Karpas-422 (cell line): ENCODE measurements around the gene PPIB.

DNA sequence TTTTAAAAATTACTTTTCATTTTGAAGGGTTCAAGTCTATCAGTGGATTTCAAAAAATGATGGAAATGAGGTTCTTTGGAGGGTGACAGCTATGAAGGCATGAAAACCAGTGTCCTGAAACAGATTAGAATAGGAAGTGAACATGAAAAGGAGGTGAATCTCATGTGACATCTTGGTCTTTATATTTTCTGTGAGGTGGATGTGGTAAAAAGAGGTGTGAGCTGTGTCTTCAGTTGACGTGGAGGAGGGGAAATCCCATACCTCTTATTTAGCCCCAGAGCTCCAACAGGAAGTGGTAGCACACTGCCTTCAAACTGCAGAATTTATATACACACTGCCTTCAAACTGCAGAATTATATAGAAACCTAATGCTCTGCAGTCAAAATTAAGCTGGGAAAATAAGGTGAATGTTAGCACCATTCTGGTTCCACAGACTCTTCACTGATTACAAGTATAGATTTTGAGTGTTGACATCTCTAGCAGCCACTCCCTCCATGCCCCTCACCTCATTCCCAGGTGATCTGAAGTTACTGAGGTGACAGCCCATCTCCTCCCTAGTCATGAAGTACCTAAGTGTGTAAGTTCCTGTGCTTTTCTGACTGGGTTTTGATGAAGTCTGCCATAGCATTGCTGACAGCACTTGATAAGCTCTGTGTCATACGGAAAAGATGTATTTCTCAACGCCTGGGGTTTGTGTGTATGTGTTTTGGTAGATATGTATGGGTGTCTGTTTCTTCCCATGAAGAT lies 2.6 kb downstream of the RAB8B start:
- PRO-cap: no peak
- RAMPAGE, long total RNA: no peak

GRCh38 chr15:63217316-63217532 lies 27.8 kb downstream of the RAB8B start:
- PRO-cap: no peak
- RAMPAGE, long total RNA: no peak

- PRO-cap: no peak
- RAMPAGE, long total RNA: no peak
Measured at GRCh38 chr15:63218959-63219369, 29.6 kb downstream of the RAB8B start.

DNA sequence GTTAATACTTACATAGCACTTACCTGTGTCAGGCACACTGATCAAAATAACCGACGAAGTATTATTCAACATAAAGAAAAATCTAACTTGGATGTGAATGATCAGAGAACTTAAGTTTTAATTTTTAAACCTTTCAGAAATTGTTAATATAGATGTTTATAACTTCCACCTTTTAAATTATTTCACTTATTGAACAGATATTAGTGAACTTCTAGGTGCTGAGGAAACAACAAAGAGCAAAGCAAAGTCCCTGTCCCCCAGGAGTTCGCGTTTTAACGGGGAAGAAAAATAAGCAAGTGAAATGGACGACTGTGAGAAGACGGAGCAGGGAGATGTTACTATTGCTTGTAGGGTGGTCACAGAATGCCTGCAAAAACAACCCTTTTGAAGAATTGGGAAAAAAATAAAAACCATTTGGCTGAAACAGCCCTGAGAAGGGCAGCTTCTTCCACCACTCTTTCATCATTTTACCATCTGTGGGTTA lies 934 bp upstream of the APH1B start:
- PRO-cap: no peak
- RAMPAGE, long total RNA: no peak

- PRO-cap: no peak
- RAMPAGE, long total RNA: no peak
Measured at GRCh38 chr15:63364715-63365296, 16.8 kb downstream of the CA12 start.

- PRO-cap: no peak
- RAMPAGE, long total RNA: no peak
Measured at GRCh38 chr15:63460780-63461734, 43.3 kb upstream of the USP3 start.

- PRO-cap: unidirectional peak, plus-strand start at chr15:63475103
- RAMPAGE, long total RNA: no peak
Measured at GRCh38 chr15:63474829-63475248, 29.6 kb upstream of the USP3 start.

GRCh38 chr15:63539393-63539798 lies 35.0 kb downstream of the USP3 start:
- PRO-cap: no peak
- RAMPAGE, long total RNA: no peak

- PRO-cap: no peak
- RAMPAGE, long total RNA: no peak
Measured at GRCh38 chr15:63596027-63596424, 1.2 kb upstream of the FBXL22 start.

DNA sequence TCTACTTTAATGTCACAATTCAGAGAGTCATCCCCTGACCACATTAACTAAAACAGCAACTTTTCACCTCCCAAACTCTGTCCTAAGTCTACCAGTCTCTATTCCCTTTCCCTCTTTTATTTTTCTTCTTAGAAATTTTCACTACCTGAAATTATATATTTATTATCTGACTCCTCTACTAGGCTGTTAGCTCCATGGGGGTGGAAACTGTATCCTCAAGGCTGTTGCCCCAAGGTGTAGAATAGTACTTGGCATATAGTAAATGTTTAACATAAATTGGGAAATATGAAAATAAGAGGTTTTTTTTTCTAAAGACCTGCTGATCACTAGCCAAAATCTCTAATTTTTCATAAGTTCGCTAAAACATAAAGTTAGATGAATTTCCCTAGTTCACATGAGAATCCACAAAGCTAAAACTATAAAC lies 59.7 kb downstream of the HERC1 start:
- PRO-cap: no peak
- RAMPAGE, long total RNA: no peak

DNA sequence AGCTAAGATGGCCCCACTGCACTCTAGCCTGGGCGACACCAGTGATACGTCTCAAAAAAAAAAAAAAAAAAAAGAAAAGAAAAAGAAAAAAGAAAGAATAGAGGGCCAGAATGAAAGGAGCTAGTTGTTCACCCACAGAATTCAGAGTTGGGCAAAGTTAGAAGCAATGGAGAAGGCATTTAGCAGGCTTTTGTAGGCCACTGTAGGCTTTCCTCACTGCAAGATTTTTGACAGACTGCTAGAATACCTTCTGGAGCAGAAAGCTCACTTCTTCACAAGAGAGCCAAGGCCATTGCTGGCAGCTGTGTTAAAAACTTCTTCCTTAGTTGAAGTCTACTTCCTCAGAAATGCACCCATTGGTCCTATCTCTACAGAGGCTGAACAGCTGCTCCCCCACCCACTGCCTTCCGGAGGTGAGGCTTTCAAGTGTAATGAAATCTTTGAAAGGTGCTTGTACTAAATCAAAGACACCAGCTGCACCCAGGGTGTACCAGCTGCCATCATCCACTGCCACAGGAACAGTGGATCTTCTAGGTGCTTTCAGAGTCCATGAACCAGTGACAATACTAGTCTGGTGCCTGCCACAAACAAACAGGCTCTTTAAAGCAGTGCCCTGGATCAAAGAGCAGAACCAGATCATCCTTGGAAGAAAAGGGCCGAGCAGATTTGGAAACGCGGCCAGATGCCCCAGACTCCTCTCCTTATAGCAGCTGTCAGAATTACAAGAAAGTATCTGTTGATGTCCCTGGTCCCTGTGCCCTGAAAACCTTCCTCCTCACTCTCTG lies 26.4 kb upstream of the HERC1 start:
- PRO-cap: no peak
- RAMPAGE, long total RNA: no peak

DNA sequence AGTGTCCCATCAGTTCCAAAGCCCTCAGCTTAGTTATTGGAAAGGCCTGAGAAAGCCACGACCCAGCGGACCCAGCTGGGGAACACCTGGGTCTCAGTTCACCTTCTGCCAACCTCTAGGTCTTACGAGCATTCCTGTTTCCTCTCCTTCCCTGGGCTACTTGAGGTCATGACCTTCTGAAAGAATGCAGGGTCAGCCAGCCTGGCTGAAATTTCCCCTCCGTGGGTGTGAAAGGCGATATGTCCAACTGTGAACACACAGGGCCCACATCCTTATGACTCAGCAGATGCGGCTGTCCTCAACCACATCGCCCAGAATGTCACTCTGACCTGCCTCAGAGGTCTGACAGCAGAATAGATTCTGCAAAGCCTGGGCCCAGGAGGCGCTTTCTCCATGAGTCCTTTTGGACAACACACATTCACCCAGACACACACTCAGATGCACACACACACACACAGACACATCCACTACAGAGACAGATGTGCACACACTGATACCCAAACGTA lies 63.0 kb upstream of the HERC1 start:
- PRO-cap: no peak
- RAMPAGE, long total RNA: no peak

DNA sequence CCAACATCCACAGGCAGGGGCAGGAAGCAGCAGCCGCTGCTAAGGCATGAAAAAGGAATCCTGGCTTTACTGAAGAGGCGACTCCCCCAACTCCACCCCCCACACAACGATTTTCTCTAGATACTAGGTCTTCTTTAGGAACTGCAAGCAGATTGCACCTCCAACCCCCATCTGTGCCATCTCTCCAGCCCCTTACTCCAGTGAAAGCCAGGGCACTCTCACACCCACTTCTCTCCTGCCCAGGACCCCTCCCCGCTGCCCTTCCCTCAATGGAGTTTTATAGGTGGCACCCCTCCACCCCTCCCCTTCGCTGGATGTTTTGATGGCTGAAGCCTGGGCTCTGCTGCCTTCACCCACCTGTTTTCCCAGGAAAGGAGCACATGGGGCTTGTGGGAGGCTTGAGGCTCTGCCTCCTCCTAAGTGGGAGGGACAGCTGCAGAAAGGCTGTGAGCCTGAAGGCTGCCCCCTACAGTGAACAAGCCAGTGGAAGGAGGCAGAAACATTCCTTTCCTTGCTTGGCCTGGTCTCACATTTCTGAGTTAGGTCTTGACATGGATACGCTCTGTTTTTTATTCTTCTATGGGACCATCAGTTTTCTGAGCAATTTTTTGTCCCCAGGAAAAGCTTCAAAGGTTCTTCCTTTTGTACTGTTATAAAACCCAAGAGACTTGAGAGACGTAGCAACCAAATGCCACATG lies 82.6 kb upstream of the HERC1 start:
- PRO-cap: no peak
- RAMPAGE, long total RNA: no peak

GRCh38 chr15:63925993-63926336 lies 92.2 kb upstream of the HERC1 start:
- PRO-cap: no peak
- RAMPAGE, long total RNA: no peak

- PRO-cap: no peak
- RAMPAGE, long total RNA: no peak
Measured at GRCh38 chr15:64019625-64020405, 26.5 kb downstream of the DAPK2 start.

- PRO-cap: no peak
- RAMPAGE, long total RNA: no peak
Measured at GRCh38 chr15:64046946-64047394, 685 bp upstream of the DAPK2 start.

GRCh38 chr15:64096266-64096938 lies 620 bp downstream of the SNX1 start:
- PRO-cap: no peak
- RAMPAGE, long total RNA: no peak

DNA sequence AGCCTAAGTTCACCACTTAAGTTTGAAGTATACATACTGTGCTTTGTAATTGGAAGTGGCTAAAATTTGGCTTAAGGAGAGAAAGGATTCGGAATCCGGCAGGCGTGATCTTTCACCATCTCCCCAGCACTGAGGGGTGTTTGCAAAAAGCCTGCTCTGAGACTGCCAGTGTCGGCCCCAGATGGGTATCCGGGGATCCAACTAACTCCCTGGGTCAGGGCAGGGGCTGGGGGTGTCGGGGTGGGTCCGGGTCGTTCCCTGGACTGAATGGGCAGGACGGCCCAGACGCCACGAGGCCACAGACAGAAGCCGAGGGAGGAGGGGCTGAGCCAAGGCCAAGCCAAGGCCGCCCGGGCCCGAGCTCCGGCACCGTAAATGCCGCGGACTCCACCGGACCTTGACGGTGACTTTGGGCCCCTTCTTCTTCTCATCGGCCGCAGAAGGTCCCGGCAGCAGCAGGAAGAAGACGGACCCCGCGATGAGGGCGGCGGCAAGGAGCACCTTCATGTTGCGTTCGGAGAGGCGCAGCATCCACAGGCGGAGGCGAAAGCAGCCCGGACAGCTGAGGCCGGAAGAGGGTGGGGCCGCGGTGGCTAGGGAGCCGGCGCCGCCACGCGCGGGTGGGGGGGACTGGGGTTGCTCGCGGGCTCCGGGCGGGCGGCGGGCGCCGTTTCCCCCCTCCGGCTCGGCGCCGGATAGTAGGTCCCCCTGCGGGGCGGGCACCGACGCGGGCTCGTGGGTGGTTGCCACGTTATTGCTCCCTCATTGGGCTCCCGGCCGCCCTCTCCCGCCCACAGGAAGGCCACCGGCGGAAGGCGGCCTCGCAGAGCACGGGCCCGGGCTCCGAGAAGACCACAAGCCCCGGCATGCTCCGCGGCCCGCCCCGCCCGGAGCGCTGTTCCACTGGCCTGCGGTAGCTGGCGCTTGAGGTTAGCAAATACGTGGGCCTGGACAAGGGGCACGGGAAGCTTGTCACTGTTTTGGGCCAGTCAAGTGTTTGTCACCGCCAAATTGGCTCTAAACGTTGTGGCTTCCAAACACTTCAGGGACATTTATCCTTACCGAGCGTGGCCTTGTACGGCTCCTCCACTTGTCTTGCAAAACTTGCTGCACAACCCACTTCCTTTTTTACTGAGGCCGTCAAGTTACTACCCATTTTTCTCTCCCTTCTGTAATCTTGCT lies at the start of gene PPIB:
PPIB (minus strand) TSS at position 567 of the 1,182 bp plus-strand sequence.
- PRO-cap: unidirectional peak, minus-strand start at position 537 of the sequence
- RAMPAGE, long total RNA: start-site peak on the minus strand centred at position 545 of the sequence, 58 bp wide, 1,159 and 1,560 reads in 2 replicates

DNA sequence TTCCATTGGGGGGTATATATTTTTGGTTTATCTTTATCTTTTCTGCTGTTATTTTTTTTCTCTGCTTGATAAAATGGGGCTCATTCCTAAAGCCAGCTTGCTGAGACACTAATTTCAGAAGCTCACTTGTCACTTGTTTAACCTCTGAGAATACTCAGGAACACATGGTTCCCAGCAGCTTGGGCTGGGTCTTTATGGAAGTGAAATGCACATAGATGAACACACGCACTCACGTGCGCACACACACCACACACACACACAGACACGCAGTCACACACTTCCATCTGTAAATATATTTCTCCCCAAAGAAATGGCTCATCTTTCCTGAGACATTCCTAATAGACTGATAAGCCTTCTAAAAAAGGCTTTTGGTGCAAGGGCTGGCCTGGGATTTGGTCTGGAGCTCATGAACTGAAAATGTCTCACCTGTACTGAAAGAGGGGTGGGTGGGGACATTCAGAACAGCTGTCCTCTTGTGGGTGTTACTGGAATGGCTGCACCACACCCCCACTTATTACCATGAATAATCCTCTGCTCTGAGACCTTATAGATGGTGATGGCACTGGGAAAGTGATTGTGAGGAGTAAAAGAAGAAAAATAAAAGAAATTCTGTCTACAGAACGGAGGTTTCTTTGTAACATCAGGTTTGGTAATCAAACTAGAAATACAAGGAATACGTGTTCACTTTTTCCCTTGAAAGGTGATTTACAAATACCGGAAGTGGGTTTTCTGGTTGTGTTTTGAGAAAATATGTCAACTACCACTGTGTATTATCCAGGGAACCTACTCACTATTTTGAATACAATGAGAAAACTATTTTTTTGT lies 3.7 kb upstream of the PPIB start:
- PRO-cap: no peak
- RAMPAGE, long total RNA: no peak

DNA sequence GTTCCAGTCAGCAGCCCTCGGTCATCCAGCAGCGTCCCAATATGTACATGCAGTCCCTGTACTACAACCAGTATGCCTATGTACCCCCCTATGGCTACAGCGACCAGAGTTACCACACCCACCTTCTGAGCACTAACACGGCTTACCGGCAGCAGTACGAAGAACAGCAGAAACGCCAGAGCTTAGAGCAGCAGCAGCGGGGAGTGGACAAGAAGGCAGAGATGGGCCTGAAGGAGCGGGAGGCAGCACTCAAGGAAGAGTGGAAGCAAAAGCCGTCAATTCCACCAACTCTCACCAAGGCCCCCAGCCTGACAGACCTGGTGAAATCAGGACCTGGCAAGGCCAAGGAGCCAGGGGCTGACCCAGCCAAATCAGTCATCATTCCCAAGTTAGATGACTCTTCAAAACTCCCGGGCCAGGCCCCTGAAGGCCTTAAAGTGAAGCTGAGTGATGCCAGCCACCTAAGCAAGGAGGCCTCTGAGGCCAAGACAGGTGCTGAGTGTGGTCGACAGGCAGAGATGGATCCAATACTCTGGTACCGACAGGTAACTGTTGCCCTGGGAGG lies 99.6 kb downstream of the RBPMS2 start:
- PRO-cap: no peak
- RAMPAGE, long total RNA: no peak